SK-N-MC (cell line): ENCODE data around the genes CFAP58, SORCS3 and MXI1.

DNA sequence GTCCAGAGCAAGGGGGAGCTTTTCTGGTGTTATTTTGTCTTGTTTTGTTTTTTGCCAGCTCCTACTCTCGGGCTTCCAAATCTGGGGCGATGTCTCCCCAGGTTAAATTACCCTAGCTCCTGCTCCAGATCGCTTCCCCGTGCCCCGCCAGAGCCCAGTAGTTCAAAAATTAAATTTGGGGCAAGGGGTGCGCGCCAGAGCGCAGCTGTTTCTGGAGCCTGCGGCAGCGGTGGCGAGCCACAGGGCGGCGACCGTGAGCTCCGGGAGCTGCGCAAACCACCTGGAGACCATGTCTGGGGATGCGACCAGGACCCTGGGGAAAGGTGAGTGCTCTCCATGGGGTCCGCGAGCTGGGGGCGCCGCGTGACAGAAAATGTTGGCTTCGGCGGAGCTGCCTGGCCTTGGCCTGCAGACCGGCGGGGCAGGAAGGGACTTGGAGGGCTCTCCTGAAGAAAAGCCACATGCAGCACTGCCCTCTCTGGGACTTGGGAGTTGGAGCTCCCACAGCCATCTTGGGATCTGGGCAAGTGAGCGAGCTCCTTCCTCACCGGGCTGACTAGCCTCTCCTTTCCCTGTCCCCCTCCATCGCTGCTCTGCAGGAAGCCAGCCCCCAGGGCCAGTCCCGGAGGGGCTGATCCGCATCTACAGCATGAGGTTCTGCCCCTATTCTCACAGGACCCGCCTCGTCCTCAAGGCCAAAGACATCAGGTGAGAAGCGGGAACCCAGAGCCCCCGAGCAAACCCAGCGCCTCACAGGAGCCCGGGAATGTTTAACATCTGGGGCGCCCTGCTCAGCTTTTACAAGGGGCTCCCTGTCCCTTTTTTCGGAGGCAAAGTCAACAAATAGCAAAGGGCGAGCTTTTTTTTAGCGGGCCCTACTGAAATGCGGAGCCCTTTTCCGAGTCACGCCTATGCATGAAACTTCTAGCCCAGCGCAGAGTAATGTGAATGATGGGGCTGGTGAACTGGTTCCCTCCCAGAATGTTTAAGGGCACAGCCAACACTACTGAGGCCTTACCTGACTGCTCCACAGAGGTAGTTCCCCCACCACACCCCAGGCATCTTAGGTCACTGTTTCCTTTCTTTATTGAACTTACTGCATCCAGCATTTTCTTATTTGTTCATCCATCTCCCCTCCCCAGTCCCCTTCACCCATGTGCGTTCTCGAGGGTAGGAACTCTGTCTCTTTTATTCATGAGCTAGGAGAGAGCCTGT lies 6.0 kb downstream of the GSTO2 start:
- RRBS: 71% methylated on average over 1 of the region's 47 CpGs

DNA sequence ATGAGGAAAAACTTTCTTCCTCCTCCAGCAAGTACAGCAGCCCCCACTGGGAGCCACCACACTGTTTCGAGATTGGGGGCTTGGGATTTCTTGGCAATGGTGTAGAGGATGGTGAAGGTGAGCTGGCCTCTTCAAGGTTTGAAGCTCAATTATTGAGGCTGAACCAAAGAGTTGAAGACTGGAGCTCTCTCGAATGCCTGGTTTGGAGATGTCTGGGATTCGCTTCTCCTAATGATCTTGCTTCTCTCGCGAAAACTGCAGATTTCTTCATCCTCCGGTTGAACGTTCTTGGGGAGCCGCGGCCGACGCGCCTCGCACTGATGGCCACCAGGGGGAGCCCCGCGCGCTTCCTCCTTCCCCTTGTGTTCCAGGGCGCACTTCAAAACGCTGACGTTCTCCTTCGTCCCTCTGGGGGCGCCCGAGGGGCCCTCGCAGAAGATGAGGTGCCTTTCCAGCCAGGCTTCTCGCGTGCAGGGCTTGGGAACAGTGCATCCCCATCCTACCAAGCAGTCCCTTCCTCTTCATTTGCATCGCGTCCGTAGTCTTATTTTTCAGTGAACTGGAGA lies 22.3 kb downstream of the GSTO2 start:
- RRBS: no CpG with 5 or more reads among the region's 28 CpGs

GRCh38 chr10:104309749-104311041 lies 28.1 kb downstream of the ITPRIP start:
- RRBS: no CpG with 5 or more reads among the region's 16 CpGs

- RRBS: no CpG with 5 or more reads among the region's 2 CpGs
Measured at GRCh38 chr10:104322963-104323562, 15.2 kb downstream of the ITPRIP start.

GRCh38 chr10:104328330-104328838 lies 9.9 kb downstream of the ITPRIP start:
- RRBS: no CpG with 5 or more reads among the region's 8 CpGs

DNA sequence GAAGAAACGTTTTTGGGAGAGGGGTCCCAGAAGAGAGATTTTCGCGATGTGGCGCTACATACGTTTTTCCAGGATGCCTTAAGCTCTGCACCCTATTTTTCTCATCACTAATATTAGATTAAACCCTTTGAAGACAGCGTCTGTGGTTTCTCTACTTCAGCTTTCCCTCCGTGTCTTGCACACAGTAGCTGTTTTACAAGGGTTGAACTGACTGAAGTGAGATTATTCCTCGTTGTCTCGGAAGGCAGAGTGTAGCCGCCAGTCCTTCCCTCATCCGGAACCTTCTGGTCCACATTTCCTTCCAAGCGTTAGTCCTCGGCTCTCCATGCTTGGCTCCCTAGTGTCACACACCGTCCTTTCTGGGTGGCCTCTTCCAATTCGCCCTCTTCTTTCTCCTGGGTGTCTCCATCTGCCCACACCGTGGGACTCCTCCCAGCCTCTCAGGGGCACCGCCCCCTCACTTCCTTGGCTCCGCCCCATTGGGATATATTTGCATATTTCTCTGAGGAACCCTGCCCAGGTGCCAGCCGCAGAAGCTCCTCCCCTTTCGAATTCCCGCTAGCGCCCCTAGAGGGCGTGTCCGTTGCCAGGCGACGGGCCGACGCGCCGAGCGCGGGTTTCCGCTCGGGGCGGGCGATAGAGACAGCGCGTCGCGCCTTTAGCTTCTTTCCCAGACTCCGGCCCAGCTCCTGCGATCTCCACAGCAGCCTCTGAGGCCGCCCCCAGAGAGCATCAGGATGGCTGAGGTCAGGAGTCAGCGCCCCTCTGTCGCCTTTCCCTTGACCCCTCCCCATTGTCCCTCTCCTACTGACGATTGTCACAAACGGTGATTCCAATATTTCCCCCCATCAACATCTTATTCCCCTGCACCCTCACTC lies at the start of gene CFAP58:
Gene CFAP58 (plus strand): TSS at position 673 of the 878 bp plus-strand sequence.
- RRBS: no CpG with 5 or more reads among the region's 47 CpGs

DNA sequence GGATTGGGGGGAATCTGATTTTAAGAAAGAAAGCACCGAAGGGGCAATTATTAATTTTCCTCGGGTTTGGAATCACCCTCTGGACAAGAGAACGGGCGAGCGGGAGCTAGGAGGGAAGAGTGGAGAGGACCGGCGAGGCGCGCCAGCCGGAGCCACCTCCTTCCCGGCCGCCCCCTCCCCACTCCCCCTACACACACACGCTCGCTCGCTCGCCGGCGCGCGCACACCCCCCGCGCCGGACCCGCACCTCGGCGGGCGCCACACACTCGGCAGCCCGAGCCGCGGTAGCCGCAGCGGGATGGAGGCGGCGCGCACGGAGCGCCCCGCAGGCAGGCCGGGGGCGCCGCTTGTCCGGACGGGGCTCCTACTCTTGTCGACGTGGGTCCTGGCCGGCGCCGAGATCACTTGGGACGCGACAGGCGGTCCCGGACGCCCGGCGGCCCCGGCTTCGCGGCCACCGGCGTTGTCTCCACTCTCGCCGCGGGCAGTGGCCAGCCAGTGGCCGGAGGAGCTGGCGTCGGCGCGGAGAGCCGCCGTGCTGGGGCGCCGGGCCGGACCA lies at the start of gene SORCS3:
Gene SORCS3 (plus strand): TSS at position 261 of the 559 bp plus-strand sequence.
- RRBS: 16% methylated on average over 35 of the region's 74 CpGs

DNA sequence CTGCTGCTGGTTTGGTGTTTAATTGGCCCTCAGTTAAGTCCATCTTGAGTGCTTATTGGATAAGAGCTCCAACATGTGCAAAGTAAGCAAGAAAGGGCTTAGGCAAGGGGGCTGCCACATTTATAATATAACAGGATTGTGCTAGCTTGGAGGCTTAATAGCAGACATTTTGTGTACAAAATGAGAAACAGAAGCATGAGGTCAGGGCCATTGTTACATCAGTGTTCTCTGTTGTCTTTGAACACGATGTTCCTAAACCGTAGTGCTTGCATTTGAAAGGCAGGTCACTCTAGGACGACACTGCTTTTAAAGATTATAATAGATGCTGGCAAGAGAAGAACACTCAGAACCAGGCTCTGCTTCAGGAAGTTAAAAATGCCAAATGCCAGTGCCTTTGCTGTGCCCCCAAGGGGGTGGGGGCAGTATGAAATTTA lies 91.1 kb downstream of the SORCS3 start:
- RRBS: no CpG with 5 or more reads among the region's 3 CpGs

- RRBS: no CpG with 5 or more reads among the region's 4 CpGs
Measured at GRCh38 chr10:105473141-105473622, 832.1 kb downstream of the SORCS3 start.

DNA sequence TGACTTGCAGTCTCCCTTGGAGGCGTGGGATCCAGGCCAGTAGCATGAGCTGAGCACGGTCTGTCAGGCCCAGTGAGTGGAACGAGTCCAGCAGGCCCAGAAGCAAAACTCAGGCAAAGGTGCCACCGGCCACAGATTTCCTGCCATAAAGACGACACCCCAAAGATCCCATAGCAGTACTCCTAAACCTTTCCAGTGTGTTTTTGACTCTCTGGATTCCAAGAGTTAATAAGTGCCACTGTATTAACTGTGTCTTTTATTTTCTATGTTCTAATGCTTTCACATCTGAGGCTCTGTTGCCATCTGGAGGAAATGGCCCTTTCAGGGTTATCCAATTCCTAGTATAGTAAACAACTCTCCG lies 1355.9 kb downstream of the XPNPEP1 start:
- RRBS: no CpG with 5 or more reads among the region's 6 CpGs

GRCh38 chr10:109883848-109885086 lies 39.0 kb downstream of the XPNPEP1 start:
- RRBS: no CpG with 5 or more reads among the region's 21 CpGs

- RRBS: no CpG with 5 or more reads among the region's 7 CpGs
Measured at GRCh38 chr10:109902611-109903873, 20.3 kb downstream of the XPNPEP1 start.

- RRBS: no CpG with 5 or more reads among the region's 2 CpGs
Measured at GRCh38 chr10:109959793-109960009, 36.4 kb upstream of the XPNPEP1 start.

GRCh38 chr10:109996132-109996480 lies 11.7 kb upstream of the ADD3 start:
- RRBS: no CpG with 5 or more reads among the region's 3 CpGs

DNA sequence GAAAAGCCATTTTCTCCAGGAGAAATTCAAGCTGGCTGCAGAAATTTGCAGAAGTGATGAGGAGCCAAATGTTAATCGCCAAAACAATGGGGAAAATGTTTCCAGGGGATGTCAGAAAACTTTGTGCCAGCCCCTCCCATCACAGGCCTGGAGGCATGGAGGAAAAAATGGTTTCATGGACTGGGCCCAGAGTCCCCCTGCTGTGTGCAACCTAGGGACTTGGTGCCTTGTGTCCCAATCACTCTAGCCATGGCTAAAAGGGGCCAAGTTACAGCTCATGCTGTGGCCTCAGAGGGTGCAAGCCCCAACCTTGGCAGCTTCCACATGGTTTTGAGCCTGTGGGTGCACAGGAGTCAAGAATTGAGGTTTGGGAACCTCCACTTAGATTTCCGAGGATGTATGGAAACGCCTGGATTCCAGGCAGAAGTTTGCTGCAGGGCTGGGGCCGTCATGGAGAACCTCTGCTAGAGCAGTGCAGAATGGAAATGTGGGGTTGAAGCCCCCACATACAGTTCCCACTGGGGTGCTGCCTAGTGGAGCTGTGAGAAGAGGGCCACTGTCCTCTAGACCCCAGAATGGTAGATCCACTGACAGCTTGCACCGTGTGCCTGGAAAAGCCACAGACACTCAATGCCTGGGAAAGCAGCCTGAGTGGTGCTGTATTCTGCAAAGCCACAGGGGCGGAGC lies 41.2 kb downstream of the ADD3 start:
- RRBS: no CpG with 5 or more reads among the region's 6 CpGs

- RRBS: 0% methylated on average over 4 of the region's 21 CpGs
Measured at GRCh38 chr10:110207213-110207728, at the start of gene MXI1. MXI1 (plus strand) TSS chr10:110207605.

DNA sequence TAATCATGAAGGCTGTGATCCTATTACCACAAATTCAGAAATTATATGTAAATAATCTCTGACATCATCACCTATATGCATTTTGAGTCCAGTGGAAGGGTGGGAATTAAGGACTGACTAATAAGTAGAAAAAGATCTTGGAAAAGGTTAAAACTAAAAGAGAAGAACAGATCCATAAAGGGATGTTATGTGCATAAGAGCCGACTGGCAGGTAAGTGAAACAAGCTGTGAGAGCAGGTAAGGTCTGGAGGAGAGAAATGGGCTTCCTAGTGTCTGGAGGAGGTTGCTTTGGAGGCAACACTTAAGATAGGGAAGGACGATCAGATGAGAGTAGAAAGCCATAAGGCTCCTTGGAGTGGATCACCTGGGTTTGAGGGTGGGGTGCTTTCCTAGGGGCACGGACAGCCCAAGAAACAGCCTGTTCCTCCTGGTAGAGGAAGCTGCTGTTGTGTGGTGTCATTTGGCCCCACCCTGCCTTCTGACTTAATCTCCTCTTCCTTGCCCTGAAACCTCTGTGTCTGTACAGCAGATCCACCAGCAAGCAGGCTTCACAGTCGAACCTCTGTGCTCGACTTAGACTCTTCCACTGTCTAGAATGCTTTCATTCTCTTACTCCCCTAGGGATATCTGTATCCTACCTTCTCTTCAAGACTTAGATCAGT lies 4.6 kb downstream of the MXI1 start:
- RRBS: no CpG with 5 or more reads among the region's 5 CpGs

- RRBS: 15% methylated on average over 4 of the region's 78 CpGs
Measured at GRCh38 chr10:110226920-110227931, 19.8 kb downstream of the MXI1 start.

- RRBS: no CpG with 5 or more reads among the region's 25 CpGs
Measured at GRCh38 chr10:110356354-110357231, 51.9 kb upstream of the SMNDC1 start.

GRCh38 chr10:110491255-110491597 lies 6.5 kb upstream of the DUSP5 start:
- RRBS: no CpG with 5 or more reads among the region's 2 CpGs